A673 (cell line): ENCODE results near the gene LMAN1.

GRCh38 chr18:58910821-58911302, 46.2 kb downstream of the ZNF532 start:
- PRO-cap: no peak

- PRO-cap: no peak
Observed at GRCh38 chr18:58977172-58977572, 112.5 kb downstream of the ZNF532 start.

DNA sequence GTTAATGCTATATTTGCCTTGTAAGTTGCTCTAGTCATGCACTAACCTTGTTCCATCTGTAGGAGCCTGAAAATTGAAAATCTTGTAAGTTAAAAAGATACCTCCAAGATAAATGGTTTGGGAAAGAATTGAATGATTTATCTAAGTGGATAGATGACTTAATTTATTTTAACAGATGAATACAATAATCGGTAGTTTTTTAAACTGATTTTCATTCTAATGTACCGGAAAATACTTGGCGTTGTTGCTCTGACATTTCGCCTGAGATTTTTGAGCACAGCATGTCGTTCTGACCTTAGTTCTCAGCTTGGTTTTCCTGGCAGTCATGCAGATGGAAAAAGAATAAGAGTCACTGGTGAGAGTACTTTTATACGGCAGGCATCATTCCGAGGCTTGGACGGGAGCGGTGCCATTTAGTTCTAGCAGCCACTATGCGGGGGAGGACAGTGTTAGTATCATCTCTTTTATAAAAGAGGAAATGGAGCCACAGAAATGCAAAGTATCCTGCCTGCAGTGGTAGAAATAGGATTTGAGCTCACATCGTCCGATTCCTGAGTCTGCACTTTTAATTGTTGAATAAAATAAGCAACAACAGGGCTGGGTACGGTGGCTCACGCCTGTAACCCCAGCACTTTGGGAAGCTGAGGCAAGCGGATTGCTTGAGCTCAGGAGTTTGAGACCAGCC, 134.1 kb downstream of the ZNF532 start:
- PRO-cap: bidirectional peak, plus-strand start at position 384 of the sequence, minus-strand start at position 340 of the sequence

GRCh38 chr18:59008051-59009093, 131.3 kb upstream of the SEC11C start:
- PRO-cap: no peak

DNA sequence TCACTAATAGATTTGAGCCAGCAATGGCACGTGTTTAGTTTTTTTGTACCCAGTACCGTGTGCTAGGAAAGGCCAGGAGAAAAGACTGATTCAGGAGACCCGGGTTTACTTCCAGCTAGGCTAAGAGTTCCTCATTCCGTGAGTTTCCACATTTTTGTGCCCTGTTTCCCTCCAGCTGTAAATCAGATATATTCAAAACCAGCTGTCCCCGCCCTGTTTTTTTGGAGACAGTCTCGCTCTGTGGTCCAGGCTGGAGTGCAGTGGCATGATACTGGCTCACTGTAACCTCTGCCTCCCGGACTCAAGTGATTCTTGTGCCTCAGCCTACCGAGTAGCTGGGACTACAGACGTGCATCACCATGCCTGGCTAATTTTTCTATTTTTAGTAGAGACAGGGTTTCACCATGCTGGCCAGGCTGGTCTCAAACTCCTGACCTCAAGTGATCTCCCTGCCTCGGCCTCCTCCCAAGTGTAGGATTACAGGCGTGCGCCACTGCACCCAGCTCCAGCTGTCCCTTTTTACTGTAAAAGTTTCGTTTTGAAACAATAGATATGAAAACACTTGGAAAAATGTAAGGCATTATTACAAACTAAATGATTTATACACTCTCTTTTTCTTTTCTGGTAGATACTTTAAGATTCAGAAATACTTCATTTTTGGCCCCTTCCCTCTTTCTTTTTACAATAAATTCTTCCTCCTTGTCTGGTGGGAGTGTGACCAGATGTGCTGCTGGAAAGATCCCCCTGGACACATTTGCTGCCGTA, 112.7 kb upstream of the SEC11C start:
- PRO-cap: no peak

DNA sequence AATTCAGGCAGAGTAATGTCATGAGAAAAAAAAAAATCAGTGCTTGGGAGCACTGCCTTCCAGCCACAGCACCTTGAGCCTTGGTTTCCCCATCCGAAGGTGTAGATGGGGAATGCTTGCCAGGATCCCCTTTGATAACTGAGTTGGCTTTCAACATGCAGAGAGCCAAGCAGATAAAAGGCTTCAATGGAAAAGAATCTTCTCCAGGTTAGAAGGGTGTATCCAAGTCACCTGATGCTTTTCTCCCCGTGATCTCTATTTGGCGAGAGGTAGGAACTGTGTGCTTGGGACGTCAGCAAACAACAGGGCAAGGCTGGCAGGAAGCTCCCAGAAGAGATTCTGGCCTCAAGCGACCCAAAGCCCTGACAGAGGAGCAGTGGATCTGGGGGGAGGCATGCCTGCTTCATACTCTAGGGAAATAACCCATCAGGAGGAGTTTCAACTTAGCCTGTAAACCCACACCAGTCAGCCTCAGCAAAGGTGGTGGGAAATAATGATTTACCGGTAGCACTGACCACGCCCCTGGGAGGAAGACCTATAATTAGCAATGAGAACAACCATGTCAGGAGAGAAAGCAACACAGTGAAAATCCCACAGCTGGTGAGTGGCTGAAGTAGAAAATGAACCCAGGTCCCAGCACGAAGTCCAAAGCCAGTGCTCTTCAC, 76.4 kb upstream of the SEC11C start:
- PRO-cap: no peak

GRCh38 chr18:59269043-59269531, 4.2 kb downstream of the RAX start:
- PRO-cap: no peak

DNA sequence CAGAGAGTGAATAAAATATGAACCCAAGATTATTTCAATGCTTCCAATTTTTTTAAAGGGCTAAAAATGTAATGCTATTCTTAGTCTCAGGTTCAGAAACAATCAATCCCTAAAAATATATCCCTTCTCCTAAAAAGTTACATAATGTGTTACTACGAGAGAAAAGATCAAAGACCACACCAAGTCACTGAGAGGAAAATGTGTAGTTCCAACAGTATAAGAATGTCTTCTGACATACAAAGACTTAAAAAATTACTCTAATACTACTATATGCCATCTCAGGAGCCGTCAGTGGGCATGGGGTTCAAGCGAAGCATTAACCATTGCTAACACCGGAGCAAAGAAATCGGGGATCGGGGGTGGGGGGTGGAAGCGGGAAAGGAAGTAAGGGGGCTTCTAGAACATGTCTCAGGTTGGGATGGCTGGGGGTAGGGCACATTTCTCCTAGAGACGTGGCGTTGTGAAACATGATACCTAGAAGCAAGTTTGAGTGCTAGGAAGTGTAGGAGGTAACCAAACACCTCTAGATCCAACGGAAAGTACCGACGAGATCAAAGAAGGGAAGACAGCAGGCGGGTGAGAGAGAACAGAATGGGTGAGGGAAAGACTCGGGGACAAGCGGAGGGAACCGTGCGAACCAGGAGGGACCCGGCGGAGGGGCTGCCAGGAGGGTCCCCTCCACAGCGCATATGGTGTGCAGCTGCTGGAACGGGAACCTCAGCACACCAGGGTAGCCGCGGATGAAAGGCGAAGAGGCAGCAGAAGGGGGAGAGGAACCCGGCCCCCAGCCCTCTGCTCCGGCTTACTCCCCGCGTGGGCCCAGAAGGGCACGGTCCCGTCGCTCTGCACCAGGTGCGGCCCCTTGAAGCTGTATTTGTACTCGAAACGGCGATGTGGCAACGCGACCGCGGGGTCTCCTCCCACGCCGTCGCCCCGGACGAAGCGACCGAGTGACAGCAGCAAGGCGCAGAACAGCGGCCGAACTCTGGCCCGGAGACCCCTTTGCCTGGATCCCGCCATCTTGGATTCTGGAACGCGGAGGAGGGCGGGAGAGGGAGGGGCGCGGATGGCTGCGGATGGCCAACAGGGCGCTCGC, at the start of gene LMAN1:
TSS of gene LMAN1 (minus strand) at position 1,041 of the 1,096 bp plus-strand sequence.
- PRO-cap: bidirectional peak, plus-strand start at position 554 of the sequence, minus-strand start at position 386 of the sequence; bidirectional peak, plus-strand start at position 805 of the sequence, minus-strand start at position 806 of the sequence; unidirectional peak, minus-strand start at position 847 of the sequence; bidirectional peak, plus-strand start outside the sequence, minus-strand start at position 1,030 of the sequence

- PRO-cap: no peak
Observed at GRCh38 chr18:59550334-59550677, 146.9 kb downstream of the CCBE1 start.

- PRO-cap: no peak
Observed at GRCh38 chr18:59629710-59630085, 67.5 kb downstream of the CCBE1 start.

DNA sequence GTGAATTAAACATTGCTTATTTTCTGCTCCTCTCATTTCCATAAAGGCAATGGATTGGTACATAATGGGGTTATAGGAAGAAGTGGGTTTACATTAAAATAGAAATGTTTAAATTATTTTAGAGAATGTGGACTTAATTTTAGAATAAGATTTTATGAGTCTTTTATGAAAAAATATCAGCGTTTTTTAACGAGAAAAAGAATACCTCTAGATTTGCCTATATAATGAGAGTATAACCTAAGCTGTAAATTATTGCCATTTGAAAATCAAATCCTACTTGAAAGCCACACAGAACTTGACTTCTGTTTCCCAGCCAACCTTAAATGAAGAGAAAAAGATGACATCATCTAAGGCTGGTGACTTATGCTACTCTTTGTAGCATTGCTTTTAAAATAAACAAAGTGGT, 2.1 kb downstream of the PMAIP1 start:
- PRO-cap: no peak

GRCh38 chr18:61493965-61494229, 160.7 kb downstream of the CDH20 start:
- PRO-cap: no peak

DNA sequence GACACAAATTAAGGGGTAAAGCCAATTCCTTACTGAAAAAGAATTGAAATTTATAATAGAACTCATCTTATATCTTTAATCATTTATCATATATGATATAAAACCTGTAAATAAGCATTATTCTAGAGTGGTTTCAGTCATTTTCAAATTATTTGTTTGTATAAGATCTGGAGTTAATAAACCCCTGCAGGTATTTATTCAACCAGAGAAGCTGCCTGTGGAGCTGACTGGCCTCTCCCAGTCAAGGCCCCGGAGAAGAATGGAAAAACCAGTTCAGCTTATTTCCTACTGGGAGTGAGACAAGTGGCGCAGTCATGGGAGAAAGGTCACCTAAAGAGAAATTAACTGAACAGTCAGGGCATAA, 241.0 kb downstream of the RNF152 start:
- PRO-cap: no peak

DNA sequence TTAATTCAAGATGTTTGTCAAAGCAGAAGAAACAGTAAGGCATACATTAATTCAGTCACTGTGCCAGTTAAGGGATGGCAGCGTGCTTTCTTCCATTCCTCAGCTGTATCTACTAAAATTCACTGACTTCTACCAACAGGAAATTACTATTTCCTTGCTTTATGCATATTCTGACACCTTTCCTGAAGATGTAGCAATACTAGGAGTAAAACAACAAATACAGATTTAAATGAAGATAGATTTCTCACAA, 59.9 kb downstream of the RNF152 start:
- PRO-cap: no peak

- PRO-cap: no peak
Observed at GRCh38 chr18:62073643-62074339, 113.1 kb downstream of the PIGN start.

- PRO-cap: no peak
Observed at GRCh38 chr18:62300535-62301063, 24.5 kb upstream of the TNFRSF11A start.

GRCh38 chr18:62329373-62330685, 4.7 kb downstream of the TNFRSF11A start:
- PRO-cap: no peak

DNA sequence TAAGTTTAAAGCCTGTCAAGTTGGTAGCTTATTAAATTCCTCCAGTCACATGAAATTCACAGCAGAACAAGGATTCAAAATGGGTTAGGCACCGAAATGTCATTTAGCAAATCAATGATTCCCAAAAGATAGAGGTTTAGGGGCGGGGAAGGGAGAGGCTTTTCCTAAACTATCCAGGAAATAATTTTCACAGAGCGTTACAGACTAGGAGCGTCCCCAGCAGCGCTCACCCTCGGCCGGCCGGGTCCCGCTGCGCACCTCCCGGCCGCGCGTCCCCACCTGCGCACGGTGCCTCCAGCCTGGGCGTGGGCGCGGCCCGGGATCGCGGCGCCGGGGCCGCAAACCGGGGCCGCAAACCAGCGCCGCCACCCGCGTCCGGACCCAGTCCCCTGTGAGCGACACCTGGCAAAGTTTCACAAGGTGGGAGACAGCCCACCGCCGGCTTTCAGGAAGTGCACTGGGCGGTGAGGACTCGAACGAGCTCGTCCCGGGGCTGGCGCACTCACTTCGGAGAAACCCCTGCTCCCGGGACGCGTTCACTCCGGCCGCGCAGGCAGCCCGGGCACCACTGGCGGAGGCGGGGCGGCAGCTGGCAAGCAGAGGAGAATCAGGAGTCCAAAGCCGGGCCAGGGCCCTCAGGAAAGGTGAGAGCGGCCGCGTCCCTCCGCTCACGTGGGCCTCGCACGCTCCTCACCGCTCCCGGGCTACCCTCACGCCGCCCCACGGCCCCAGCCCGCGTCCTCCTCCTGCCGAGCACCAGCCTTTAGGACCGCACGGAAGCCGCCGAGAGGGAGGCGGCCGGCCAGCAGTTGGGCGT, 535 bp upstream of the ZCCHC2 start:
- PRO-cap: unidirectional peak, minus-strand start at position 570 of the sequence; bidirectional peak, plus-strand start outside the sequence, minus-strand start at position 765 of the sequence

DNA sequence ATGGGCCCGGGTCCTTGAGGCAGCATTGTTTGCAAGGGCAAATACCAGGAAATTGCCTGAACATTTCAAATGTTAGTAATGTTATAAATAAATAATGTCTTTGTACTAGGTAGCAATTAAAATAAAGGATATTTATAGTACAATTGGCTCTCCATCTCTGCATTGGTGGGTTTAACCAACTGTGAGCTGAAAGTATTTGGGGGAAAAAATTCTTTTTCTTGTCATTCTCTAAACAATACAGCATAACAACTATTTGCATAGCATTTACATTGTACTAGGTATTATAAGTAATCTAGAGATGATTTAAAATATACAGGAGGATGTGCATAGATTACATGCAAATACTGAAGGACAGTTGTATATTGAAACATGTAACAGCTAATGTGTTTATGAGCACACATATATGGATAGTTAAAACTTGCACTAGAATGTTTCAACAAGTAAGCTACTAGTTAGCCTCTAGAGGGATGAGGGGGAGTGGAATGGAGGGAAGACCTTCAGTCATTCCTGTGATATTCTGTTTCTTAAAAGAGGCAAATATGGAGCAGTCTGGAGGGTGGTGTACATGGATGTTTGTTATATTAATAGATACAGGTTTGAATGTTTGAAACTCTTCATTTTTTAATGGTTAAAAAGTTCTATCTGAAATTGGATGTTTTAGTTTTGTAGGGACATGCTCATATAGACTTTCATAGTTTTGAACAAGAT, 37.0 kb downstream of the ZCCHC2 start:
- PRO-cap: no peak

DNA sequence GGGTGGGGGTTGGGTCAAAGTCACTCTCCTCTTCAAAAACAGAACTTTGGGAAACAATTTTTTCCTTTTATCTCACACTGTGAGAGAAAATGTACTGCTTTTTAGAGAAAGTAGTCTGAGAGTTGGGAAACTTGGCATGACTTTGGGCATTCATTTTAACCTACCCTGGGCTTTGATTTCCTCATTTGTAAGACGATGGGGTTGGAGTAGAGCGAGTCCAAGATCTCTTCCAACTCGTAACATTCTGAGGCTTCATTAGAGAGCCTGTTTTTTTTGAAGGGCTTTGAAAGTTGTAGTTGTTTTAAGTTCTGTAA, 8.3 kb downstream of the PHLPP1 start:
- PRO-cap: no peak